Melanocyte of skin (primary cell): Measurements from ENCODE around the gene SPATA31C2.

- CAGE, long polyA plus RNA, 2 experiments: no peak in any of the 2 experiments
Measured at GRCh38 chr9:87615351-87616490, 110.2 kb upstream of the CTSL start.

DNA sequence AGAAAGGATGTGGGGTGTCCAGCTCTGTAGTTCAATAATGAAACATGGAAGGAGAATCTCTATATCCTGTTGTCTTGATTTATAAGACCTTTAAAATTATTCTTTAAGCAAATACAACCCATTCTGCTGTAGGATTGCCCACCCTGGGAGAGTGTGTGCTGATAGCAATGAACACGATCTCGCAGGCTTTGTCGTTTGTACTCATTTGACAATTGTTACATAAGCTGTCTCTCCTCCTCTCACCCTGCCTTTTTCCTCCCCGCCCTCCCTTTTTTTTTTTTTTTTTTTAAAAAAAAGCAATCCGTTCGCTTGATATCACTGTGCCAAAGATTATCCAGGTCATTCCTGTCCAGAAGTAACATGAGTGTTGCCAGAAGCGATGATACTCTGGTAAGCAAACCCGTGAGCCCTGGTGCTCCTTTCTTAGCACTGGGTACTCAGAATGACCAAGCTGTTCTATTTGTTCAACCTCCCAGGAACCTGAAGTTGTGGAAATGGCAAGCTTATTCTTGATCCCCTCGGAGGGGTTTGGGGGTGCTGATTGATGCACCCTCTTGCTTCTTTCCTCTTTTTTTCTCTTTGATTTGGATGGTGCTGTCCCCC lies 82.7 kb upstream of the CTSL start:
- CAGE, long polyA plus RNA, 2 experiments: no peak in any of the 2 experiments

DNA sequence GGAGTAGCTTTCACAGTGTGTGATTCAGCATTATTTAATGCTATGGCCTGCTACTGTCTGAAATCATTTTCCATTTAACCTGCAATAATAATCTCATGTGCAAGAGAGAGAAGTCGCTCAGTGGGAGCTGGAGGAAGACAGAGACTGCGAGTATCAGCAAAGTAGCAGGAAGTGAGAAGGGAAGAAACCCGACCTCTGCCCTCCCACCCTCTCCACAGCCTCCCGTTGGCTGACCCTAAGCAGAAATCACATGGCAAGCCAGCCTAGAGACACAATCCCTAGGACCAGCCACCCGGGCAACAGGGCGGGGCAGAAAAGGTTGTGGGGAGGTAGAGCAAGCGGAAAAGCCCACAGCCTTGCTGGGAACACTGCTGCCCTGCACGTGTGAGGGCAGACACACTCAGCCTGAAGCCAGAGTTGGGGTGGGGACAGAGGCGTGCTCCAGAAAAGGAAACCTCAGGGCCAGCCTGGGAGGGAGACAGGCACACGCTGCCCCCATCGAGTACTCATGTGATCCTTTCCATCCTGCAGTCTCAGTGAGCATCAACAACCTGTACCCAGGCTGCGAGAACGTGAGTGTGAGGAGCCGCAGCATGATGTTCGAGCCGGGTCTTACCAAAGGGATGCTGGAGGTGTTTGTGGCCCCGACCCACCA lies 39.8 kb upstream of the CTSL start:
- CAGE, long polyA plus RNA, 2 experiments: no peak in any of the 2 experiments

- CAGE, long polyA plus RNA, 2 experiments: no peak in any of the 2 experiments
Measured at GRCh38 chr9:88118846-88119152, 19.5 kb downstream of the SPATA31C2 start.

GRCh38 chr9:88138181-88138644 lies at the start of gene SPATA31C2:
TSS of gene SPATA31C2 (minus strand) at chr9:88138475.
- CAGE, long polyA plus RNA, 2 experiments: no peak in any of the 2 experiments

GRCh38 chr9:88423675-88424495 lies 35.6 kb downstream of the SPIN1 start:
- CAGE, long polyA plus RNA, 2 experiments: no peak in any of the 2 experiments

- CAGE, long polyA plus RNA, 2 experiments: no peak in any of the 2 experiments
Measured at GRCh38 chr9:88574955-88575268, 39.9 kb downstream of the NXNL2 start.

GRCh38 chr9:88746760-88747028 lies 211.7 kb downstream of the NXNL2 start:
- CAGE, long polyA plus RNA, 2 experiments: no peak in any of the 2 experiments

DNA sequence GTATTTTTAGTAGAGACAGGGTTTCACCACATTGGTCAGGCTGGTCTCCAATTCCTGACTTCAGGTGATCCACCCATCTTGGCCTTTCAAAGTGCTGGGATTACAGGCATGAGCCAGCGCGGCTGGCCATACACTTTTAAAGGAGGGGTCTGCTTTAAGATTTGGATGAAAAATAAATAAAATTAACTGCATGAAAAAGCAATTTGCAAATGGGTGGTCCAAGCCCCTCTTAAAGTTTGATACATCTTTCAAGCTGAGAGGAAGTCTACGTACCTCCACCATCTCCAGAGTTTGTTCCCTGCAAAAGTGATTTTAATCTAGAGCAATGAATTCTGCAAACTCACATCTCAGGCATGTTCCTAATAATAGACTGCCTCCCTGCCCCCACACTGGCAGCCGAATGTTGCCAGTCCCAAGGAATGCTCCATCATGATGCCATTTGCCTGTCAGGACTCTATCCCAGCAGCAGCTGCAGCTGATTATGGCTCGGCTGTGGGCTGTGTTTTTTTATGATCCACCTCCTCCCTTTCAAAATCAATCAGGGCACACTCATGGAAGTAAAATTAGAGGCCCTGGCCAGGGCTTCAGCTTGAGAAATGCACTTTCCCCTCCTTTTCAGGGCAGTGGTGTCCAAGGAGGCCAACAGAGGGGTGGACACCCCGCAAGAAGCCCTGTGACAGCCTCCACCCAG lies 176.9 kb upstream of the S1PR3 start:
- CAGE, long polyA plus RNA, 2 experiments: no peak in any of the 2 experiments

GRCh38 chr9:88923536-88923811 lies 67.8 kb upstream of the S1PR3 start:
- CAGE, long polyA plus RNA, 2 experiments: no peak in any of the 2 experiments

GRCh38 chr9:88932733-88933200 lies 58.5 kb upstream of the S1PR3 start:
- CAGE, long polyA plus RNA, 2 experiments: no peak in any of the 2 experiments

DNA sequence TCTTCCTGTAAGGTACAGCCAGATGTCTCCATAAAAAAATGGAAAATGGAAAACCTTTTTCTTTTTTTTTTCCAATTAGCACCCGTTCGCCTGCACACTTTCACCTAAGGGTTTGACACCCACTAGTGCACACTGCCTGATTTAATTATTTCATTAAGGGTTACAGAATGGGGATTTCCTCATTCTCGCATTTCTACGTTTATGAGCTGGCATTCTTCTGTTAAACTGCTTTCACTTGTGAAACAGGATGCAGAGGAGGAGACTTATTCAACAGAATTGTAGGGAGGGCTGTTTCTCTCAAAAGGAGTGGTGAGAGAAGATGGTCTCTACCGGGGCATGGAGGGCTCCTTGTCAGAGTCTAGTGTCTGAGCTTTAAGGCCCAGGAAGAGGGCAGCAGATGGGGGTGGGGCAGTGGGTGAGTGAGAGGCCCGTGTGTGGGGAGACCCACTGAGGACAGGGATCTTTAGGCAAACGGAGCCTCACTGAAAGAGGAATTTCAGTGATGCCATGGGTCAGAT lies 2.1 kb upstream of the S1PR3 start:
- CAGE, long polyA plus RNA, 2 experiments: no peak in any of the 2 experiments

DNA sequence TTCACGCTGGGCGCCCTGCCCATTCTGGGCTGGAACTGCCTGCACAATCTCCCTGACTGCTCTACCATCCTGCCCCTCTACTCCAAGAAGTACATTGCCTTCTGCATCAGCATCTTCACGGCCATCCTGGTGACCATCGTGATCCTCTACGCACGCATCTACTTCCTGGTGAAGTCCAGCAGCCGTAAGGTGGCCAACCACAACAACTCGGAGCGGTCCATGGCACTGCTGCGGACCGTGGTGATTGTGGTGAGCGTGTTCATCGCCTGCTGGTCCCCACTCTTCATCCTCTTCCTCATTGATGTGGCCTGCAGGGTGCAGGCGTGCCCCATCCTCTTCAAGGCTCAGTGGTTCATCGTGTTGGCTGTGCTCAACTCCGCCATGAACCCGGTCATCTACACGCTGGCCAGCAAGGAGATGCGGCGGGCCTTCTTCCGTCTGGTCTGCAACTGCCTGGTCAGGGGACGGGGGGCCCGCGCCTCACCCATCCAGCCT lies 10.5 kb downstream of the S1PR3 start:
- CAGE, long polyA plus RNA, 2 experiments: no peak in any of the 2 experiments

GRCh38 chr9:89175830-89176065 lies 2.9 kb downstream of the SHC3 start:
- CAGE, long polyA plus RNA, 2 experiments: no peak in any of the 2 experiments

DNA sequence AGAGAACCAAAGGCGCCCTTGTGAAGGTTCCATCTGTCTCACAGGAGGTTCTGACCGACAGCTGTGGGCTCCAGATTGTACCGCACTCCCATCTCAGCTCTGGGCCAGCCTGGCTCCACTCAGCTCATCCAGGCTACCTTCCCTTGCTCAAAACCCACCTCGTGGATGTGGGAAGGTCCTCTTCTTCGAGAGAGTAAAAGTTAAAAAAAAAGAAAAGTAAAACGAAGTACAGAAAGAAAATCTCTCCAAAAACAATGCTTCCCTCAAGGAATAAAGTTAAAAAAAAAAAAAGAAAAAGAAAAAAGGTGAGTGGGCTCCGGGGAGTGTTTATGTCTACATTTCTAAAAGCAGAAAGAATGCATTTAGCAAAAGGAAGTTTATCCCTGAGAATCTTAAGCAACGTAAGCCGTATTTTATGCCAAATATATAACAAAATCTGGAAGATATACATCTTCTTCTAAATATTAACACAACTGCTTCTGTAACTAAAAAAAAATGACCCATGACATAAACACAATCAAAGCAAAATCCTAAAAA lies 59.5 kb downstream of the SECISBP2 start:
- CAGE, long polyA plus RNA, 2 experiments: no peak in any of the 2 experiments

DNA sequence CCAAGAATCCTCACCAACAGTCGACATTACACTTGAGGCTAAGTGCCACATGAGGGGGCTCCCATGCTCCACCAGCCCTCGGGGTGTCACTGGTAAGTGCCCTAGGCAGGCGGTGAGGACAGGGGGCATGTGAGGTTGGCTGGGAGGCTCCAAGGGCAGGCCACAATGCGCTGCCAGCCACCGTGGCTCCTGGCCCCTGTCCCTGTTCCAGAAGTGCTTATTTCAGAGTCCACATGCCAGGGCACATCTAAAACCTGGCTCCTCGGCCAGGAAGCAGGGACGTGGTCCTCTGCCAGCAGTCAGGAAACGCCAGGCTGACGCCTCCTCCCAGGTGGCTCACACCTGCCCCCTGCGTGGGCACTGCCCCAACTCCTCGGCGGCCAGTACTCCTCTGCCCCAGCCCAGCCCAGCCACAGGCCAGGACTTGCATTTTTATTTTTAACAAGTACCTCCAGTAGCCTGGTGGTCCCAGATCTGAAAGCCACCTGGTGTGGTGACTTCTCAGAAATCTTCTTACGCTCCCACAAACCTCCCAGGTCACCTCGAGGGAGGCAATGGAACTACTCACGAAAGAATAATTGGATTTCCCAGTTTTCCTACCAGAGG lies 68.5 kb downstream of the SECISBP2 start:
- CAGE, long polyA plus RNA, 2 experiments: no peak in any of the 2 experiments

GRCh38 chr9:89436970-89437715 lies 60.8 kb downstream of the SEMA4D start:
- CAGE, long polyA plus RNA, 2 experiments: no peak in any of the 2 experiments

DNA sequence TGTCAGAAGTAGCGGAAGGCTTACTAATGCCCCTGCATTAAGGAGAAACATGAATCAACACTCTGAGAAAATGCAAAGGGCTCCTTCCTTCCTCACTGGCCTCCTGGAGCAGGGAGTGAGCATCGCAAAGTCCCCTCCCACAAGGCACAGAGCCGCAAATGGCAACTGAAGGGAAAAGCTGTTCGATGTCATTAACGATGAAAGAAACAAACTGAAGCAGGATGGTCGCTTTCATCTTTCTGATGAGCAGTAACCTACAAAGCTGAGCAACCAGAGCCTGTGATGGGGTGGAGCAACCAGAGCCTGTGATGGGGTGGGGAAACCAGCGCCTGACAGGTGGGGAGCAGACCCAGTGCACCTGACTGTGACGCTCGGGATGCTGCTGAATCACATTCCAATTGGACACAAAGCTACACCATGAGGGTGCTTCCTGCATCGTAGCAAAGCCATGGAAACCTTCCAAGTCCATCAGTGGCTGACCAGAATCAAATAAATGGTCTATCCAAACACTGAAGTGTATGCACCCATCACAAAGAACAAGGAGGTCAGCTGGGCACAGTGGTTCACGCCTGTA lies 40.9 kb downstream of the SEMA4D start:
- CAGE, long polyA plus RNA, 2 experiments: no peak in any of the 2 experiments

DNA sequence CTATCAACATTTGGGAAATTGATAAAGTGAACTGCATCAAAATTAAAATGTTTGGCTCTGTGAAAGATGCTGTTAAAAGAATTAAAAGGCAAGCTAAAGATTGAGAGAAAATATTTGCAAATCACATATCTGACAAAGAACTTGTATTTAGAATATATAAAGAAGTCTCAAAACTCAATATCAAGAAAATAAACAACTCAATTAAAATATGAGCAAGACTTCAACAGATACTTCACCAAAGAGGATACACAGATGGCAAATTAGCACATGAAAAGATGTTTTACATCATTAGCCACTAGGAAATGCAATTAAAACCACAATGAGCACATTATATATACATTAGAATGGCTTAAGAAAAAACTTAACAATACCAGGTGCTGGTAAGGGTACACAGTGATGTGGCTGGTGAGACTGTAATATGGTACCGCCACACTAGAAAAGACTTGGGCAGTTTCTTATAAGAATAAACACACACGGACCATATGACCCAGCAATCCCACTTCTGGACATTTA lies 27.7 kb downstream of the SEMA4D start:
- CAGE, long polyA plus RNA, 2 experiments: no peak in any of the 2 experiments

DNA sequence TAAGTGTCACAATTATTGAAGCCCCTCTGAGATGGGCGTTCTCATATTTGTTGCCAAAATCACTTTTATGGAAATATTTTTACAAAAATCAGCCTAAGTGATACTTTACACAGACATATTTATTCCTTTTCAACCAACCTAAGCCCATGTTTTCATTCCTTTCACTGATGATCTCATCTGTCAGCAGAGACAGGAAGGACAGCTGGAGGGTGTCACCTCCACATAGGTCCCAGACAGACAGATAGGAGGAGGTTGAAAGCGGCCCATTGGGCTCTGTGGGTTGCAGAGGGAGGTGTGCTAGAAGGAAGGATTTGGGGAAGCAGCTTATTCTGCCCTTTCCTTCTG lies 26.0 kb upstream of the SEMA4D start:
- CAGE, long polyA plus RNA, 2 experiments: no peak in any of the 2 experiments